Lower leg skin (tissue), 2 donors: ENCODE measurements around the gene MCUR1.

DNA sequence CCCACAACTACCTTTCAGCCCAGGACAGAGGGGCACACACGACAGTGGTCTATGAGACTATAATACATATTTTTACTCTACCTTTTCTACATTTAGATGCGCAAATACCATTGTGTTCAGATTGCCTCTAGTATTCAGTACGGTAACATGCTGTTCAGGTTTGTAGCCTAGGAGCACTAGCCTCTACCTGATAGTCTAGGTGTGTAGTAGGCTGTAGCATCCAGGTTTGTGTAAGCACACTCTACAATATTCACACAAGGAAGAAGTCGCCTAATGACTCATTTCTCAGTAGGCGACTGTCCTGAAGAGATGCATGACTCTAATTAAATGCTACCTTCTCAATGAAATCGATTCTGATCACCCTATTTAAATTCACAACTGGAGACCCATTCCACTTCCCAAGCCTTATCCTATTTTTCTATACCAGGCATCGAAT, 1.4 kb downstream of the MCUR1 start:
- PRO-cap, result unidirectional peak, plus-strand start at position 281 of the sequence
- RAMPAGE, long total RNA, 2 experiments, result no peak in any of the 2 experiments

DNA sequence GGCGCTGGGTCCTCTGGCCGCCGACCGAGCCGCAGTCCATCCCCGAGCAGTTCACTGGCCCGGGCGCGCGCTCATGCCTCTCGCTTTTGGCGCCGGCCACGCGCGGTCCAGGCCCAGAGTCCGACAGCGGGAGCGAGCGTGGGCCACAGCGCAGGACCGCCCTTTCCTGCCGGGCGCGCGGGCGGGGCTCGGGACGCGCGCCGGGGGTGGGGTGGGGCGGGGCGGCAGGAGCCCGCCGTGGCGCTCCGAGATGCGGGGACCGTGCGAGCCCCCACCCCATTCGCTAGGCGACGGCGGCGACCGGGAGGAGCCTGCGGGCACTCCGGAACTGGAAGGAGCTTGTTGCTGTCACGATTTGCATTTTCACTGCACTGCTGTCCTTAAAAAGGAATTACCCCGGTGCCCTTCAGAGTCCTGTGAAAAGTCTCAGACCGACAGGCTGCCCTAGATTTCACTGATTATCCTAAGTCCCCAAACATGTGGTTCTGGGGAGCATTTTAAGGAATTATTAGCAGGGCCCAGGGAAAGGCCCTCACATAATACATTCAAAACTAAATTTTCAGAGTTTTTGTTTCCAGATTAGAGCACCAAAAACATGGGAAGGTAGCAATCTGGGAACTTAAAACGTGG, at the start of gene MCUR1:
TSS of gene MCUR1 (minus strand) at position 168 of the 630 bp plus-strand sequence.
- PRO-cap, result bidirectional peak, plus-strand start at position 320 of the sequence, minus-strand start at position 168 of the sequence
- RAMPAGE, long total RNA, 2 experiments, result no peak in any of the 2 experiments

DNA sequence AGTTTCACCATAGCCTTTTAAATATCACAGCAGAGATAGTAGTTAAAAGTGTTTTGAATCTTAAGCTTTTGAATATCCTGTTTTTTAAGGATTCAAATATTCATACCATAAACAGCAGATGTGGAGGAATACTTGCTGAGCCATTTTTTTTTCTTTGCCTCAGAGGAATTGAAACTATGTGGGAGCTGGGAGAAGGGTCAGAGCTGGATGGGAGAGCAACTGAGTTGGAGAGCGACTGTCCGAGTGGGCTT, 34.1 kb upstream of the MCUR1 start:
- PRO-cap, result no peak
- RAMPAGE, long total RNA, 2 experiments, result no peak in any of the 2 experiments

- PRO-cap, result no peak
- RAMPAGE, long total RNA, 2 experiments, result no peak in any of the 2 experiments
Measured at GRCh38 chr6:13873162-13873583, 51.6 kb upstream of the RNF182 start.

DNA sequence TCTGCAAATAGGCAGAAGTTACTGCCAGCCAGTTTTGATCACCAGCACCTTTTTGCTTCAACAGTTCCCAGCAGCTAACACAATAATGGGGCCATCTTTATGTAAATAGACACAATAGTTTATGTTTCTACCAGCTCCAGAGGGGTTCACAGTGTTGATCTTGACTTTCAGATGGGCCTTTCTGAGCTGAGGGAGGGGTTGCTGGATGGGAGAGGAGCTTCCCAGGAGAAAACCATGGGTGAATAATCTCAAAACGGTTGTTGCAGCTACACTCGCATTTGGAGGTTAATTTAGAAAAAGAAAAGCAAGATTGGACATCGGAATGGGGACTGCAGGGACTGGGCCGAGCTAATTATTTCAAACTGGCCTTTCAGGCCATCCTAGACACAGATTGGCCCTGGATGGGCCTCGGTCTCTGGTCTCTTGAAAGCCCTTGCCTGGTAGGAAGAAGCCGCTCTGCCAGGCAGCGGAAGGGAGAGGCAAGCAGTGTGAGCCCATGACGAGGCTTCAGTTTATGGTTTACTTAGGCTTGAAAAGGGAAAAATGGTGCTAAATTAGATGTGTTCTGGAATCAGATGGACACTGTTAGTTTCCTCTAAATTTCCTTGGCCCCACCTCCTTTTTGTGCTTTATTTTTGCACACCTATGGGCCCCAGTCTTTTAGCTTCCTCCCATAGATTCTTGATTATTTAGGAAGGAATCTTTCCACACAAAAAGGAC, 11.5 kb downstream of the CD83 start:
- PRO-cap, result no peak
- RAMPAGE, long total RNA, 2 experiments, result no peak in any of the 2 experiments

DNA sequence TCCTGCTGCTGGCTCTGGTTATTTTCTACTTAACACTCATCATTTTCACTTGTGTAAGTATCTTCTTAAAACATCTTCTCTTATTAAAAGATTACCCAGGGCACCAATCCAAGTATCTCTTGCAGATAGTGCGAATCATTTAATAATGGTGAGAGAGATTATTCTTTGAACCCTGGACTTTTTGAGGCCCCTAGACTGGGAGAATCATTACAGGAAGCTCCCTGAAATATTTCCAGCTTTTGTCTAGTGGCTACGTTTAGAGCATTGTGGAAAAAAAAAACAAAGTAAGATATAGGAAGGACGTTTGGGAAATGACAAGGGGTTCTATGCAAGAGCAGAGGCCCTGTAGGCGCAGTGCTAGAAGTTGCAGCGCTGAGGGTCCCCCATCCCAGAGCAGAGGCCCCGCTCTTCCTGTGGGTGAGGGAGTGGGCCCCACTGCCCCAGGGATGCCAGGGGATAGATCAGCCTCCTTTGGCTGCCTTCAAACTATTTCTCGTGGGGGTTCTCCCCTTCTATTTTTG, 16.2 kb downstream of the CD83 start:
- PRO-cap, result no peak
- RAMPAGE, long total RNA, 2 experiments, result no peak in any of the 2 experiments

DNA sequence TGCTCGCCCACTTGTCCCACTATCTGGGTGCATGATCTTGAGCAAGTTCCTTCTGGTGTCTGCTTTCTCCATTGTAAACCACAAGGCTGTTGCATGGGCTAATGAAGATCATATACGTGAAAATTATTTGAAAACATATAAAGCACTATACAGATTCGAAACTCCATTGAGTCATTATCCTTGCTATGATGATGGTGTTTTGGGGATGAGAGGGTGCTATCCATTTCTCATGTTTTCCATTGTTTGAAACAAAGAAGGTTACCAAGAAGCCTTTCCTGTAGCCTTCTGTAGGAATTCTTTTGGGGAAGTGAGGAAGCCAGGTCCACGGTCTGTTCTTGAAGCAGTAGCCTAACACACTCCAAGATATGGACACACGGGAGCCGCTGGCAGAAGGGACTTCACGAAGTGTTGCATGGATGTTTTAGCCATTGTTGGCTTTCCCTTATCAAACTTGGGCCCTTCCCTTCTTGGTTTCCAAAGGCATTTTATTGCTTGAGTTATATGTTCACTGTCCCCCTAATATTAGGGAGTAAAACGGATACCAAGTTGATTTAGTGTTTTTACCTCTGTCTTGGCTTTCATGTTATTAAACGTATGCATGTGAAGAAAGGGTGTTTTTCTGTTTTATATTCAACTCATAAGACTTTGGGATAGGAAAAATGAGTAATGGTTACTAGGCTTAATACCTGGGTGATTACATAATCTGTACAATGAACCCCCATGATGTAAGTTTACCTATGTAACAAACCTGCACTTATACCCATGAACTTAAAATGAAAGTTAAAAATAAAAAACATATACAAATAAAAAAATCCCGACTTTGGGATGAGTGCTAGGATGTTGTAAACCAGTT, 18.7 kb downstream of the CD83 start:
- PRO-cap, result no peak
- RAMPAGE, long total RNA, 2 experiments, result no peak in any of the 2 experiments

GRCh38 chr6:14151020-14151584, 33.5 kb downstream of the CD83 start:
- PRO-cap, result no peak
- RAMPAGE, long total RNA, 2 experiments, result no peak in any of the 2 experiments

- PRO-cap, result no peak
- RAMPAGE, long total RNA, 2 experiments, result no peak in any of the 2 experiments
Measured at GRCh38 chr6:14636067-14636539, 518.5 kb downstream of the CD83 start.

- PRO-cap, result no peak
- RAMPAGE, long total RNA, 2 experiments, result no peak in any of the 2 experiments
Measured at GRCh38 chr6:14722749-14723287, 523.1 kb upstream of the JARID2 start.

- PRO-cap, result no peak
- RAMPAGE, long total RNA, 2 experiments, result no peak in any of the 2 experiments
Measured at GRCh38 chr6:14735524-14735706, 510.5 kb upstream of the JARID2 start.

- PRO-cap, result no peak
- RAMPAGE, long total RNA, 2 experiments, result no peak in any of the 2 experiments
Measured at GRCh38 chr6:14784615-14785419, 461.1 kb upstream of the JARID2 start.

- PRO-cap, result no peak
- RAMPAGE, long total RNA, 2 experiments, result no peak in any of the 2 experiments
Measured at GRCh38 chr6:14904591-14904961, 341.3 kb upstream of the JARID2 start.

GRCh38 chr6:15101174-15101396, 144.8 kb upstream of the JARID2 start:
- PRO-cap, result no peak
- RAMPAGE, long total RNA, 2 experiments, result no peak in any of the 2 experiments

GRCh38 chr6:15287223-15287694, 41.4 kb downstream of the JARID2 start:
- PRO-cap, result no peak
- RAMPAGE, long total RNA, 2 experiments, result no peak in any of the 2 experiments

GRCh38 chr6:15298939-15299480, 53.1 kb downstream of the JARID2 start:
- PRO-cap, result no peak
- RAMPAGE, long total RNA, 2 experiments, result start-site peak on the plus strand in 1 of 2 experiments, at chr6:15299050-15299481 at its widest, 7 reads per replicate

GRCh38 chr6:15359476-15359792, 113.6 kb downstream of the JARID2 start:
- PRO-cap, result no peak
- RAMPAGE, long total RNA, 2 experiments, result no peak in any of the 2 experiments

DNA sequence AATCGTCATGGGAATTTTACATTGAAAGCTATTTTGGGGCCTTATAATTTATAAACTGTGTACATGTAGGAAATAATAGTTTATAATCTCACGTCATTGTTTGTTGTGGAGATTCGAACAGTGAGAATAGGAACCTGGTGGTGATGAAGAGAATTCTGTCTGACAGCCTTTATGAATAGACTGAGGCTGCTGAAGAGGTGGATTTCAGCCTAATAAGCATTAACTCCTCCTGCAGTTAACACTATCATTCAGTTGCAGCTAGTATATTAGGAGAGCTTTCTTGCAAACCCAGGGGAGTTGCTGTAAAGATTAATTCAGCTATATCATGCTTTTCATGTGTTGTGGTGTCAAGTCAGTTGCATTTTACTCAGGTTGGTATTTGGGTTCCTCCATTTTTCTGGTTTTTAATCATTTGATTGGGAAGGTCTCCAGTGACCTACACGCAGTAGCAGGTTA, 125.4 kb downstream of the JARID2 start:
- PRO-cap, result no peak
- RAMPAGE, long total RNA, 2 experiments, result no peak in any of the 2 experiments

GRCh38 chr6:15402356-15403133, 156.7 kb downstream of the JARID2 start:
- PRO-cap, result unidirectional peak, plus-strand start at chr6:15402621
- RAMPAGE, long total RNA, 2 experiments, result no peak in any of the 2 experiments

DNA sequence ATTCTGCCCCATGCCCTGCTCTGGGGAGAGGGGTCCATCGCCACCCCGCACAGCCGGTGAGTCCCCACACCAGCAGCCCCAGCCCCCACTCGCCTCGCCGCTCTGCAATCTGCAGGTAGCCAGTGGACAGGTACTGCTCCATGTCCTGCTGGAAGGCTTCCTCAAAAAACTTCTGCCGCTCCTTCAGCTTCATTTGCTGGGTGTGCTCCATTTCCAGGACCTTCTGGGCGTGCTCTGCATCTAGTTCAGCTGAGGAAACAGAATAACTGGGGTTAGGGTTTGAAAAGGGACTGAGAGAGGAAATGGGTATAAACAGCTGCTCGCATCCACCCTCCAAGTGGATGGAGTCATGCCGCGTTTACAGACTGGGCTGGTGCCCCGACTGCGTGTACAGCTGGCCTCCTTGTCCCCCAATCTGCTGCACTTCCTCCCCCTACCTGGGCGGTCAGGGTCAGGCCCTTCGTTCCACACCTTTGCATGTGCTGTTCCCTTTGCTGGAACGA, 129.6 kb downstream of the DTNBP1 start:
- PRO-cap, result no peak
- RAMPAGE, long total RNA, 2 experiments, result no peak in any of the 2 experiments